Daoy (cell line): ENCODE measurements around the genes PRODH2, ALKBH6, ZNF420 and ZNF573.

GRCh38 chr19:35718167-35719184 lies 673 bp downstream of the KMT2B start:
- RAMPAGE, long total RNA, result no peak

DNA sequence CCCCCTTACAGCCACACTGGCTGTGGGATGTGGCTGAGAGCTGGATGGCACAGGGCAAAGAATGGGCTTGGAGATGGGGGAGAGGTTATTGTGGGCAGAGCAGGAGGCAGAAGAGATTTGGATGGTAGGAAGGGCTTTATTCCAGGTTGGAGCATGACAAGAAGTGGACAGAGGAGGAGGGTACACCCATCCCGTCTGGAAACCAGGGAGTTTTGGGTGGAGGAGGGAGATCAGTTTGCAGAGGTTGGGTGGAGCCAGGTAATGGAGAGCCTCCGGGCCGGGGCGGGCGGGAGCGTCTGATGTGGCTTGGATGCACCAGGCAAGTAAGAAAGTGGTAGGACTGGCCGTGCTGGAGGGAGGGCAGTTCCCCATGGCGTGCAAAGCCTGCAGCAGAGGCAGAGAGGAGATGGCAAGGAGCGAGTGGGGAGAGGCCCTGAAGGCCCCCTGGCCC lies 11.0 kb downstream of the IGFLR1 start:
- RAMPAGE, long total RNA, result no peak

GRCh38 chr19:35746316-35746559 lies 787 bp downstream of the PSENEN start:
- RAMPAGE, long total RNA, result no peak

DNA sequence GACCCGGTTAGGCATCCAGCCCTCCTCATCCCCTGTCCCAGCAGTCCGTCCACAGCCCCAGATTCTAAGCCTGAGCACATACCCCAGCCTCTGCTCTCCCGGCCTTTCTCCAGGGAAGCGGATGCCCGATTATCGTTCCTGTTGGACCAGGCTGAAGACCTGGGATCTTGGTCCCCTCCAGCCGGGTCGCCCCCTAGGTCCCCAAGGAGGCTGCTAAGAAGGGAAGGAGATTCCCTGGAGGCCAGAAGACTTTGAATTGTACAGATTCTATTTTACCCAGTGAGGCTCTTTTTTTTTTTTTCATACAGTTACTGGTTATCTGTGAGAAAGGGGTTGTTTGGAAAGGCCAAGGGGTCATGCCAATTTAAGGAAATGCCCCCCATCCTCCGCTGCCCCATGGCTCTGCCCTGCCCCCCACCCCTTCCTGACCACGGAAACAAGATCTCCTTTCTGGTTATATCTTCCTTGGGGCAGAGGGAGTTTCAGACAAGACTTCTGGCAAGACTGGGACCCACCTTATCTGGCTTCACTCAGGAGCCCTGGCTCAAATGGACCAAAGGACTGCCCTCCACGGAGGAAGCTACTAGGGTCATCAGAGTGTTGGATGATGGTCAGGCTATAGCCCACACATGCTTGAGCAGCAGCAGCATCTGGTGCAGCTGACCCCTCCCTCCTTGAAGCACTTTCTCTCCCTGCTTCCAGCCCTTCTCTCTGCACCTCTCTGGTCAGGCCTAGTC lies 6.9 kb upstream of the ARHGAP33 start:
- RAMPAGE, long total RNA, result no peak

GRCh38 chr19:35812691-35813089 lies at the start of gene PRODH2:
Gene PRODH2, minus strand, starts transcription at chr19:35812845.
- RAMPAGE, long total RNA, result no peak

GRCh38 chr19:35845195-35846265 lies 6.8 kb downstream of the NPHS1 start:
- RAMPAGE, long total RNA, result no peak

DNA sequence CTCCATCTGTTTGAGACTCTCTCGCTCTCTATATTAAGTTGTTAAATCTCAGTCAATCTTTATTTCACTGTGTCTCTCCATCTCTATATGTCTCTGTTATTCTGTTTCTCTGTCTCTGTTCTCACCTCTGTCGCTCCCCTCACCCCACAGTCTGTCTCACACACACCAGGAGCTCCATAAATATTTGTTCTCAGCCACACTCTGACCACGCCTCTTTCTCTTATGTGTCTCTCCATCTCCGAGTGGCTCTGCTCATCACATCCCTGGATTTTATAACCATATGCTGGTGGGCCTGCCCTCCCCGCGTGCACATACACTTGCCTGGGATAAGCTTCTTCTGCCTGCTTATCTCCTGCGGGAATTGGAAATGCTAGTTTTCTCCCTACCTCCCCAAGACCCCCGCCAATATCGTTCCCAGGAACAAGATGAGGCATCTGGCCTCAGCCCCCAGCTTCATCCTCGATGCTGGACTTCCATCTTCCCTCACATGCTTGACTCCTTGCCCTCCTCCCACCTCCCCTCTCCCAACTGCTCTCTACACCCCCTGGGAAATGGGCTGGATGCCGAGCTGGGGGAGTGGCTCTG lies 2.0 kb upstream of the KIRREL2 start:
- RAMPAGE, long total RNA, result no peak

DNA sequence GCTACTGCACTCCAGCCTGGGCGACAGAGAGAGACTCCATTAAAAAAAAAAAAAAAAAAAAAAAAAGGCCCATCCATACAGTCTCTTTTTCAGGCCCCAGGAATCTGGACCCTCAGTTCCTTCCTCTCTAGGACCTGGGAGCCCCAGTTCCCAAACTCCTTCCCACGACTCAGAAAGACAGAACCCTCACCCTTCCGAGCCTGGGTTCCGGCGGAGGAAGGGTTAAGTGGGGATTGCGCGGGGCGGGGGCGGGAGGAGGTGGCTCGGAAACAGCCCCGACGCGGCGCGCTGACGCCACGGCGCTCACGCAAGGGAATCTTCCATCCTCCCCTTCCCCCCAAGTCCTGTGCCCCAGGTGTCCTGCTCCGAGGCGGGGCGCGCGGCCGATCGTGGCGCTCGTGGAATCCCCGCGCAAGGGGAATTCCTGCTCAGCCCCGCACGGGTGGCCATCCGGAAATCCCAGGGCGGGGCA lies 2.8 kb upstream of the HCST start:
- RAMPAGE, long total RNA, result no peak

GRCh38 chr19:35900291-35900965 lies 1.9 kb upstream of the HCST start:
- RAMPAGE, long total RNA, result no peak

DNA sequence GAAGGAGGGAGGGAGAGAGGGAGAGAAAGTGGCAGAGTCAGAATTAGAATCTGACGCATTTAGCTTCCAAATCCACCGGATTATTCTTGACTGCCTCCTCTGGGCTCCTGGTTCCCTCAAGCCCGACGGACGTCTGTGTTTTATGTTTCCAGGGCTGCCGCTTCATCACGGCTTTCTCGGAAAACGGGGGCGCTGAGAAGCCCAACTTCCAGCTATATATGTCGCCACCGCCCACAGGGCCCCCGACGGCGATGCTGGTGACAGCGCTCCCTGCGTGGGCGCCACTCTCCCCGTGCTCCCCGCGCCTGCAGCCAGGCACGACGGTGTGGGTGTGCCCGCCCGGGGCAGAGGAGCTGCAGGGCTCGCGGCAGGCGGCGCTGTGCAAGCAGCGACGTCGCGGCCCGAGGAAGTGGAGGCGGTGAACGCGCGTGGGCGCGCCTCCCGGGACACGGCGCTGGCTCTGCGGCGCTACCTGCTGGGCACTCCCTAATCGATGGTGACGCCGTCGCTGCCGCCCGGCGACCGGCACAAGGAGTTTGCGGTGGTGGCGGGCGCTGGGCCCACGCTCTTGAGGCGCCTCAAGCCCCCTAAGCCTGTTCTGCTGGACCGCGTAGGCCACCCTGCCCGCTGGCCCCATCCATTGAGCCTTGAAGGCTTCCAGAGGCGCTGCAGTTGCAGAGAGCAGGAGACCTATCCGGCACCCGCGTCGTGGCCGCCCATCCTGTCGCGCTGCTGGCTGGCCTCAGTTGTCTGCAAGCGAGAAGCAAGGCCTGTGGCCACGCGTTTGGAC lies 22.9 kb downstream of the LRFN3 start:
- RAMPAGE, long total RNA, result no peak

GRCh38 chr19:36013825-36014328 lies at the start of gene ALKBH6:
Gene ALKBH6, minus strand, starts transcription at chr19:36014213.
- RAMPAGE, long total RNA, result no peak

- RAMPAGE, long total RNA, result no peak
Observed at GRCh38 chr19:36136878-36137516, 2.9 kb upstream of the CAPNS1 start.

GRCh38 chr19:36140560-36140694 lies 561 bp downstream of the CAPNS1 start:
- RAMPAGE, long total RNA, result no peak

DNA sequence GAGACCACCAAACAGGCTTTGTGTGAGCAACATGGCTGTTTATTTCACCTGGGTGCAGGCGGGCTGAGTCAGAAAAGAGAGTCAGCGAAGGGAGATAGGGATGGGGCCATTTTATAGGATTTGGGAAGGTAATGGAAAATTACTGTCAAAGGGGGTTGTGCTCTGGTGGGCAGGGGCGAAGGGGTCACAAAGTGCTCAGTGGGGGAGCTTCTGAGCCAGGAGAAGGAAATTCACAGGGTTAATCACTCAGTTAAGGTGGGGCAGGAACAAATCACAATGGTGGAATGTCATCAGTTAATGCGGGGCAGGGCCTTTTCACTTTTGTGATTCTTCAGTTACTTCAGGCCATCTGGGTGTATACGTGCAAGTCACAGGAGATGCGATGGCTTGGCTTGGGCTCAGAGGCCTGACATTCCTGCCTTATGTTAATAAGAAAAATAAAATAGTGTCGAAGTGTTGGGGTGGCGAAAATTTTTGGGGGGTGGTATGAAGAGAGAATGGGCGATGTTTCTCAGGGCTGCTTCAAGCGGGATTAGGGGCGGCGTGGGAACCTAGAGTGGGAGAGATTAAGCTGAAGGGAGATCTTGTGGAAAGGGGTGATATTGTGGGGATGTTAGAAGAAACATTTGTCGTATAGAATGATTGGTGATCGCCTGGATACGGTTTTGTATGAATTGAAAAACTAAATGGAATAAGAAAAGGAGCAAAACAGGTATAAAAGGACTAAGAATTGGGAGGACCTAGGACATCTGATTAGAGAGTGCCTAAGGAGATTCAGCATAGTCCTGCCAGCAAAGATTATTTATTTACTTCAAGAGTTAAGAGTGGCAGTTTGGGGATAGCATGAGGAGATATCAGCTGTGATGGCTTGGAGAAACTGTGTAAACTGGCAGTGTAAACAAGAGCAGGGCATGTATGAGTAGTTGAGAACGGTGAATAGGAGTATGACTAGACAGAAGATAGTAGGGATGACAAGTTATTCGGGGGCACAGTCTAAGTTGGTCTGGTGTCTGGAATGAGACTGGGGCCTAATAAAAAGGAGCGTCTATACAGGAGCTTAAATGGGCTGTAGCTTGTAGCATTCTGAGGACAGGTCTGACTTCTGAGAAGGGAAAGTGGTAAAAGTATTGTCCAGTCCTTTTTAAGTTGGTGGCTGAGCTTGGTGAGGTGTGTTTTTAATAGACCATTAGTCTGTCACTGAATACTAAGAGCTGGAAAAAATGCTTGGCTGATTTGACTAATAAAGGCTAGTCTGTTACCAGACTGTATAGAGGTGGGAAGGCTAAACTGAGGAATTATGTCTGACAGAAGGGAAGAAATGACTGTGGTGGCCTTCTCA lies 3.7 kb upstream of the COX7A1 start:
- RAMPAGE, long total RNA, result no peak

DNA sequence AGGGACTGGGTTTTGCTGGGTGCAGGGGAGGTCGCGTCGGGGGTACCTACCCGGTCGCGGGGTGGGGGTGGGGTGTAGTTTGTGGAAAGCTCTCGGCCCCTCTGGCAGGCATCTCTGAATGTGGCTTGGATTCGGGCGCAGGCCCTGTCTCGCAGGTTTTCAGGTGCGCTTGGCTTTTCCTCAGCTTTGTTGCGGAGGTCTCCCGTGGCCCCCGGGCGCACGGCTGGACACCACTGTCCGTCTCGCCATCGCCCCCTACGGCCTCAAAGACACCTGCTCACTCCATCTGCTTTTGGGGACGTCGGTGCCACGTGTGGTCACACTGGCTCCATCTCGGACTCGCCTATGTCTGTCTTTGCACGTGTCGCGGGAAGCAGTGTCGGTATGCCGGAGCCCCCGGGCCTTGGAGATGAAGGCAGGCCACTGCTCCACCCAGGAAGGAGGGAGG lies 41.9 kb downstream of the ZNF146 start:
- RAMPAGE, long total RNA, result no peak

GRCh38 chr19:36605413-36606140 lies 464 bp downstream of the ZNF382 start:
- RAMPAGE, long total RNA, result no peak

- RAMPAGE, long total RNA, result no peak
Observed at GRCh38 chr19:37077520-37078721, at the start of gene ZNF420. Gene ZNF420, plus strand, starts transcription at chr19:37078433.

DNA sequence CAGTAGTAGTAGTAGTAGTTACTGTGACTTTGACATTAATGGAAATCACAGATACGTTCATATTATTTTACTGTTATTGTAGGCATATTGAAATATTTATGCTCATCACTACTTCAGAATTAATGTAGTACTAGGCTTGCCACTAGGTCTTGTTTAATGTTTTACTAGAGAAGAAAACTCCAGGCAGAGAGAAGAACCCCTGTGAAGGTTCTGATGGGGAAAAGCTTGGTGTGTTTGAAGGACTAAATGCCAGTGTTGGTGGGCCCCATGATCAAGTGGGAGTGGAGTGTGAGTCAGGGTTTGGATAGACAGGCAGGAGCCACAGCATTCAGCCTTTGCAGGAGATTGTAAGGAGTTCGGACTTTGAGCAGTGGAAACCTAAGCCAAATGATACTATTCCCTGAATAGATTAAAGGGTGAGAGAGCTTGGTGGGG lies 21.3 kb downstream of the ZNF383 start:
- RAMPAGE, long total RNA, result no peak

GRCh38 chr19:37363440-37363770 lies 7.5 kb upstream of the ZNF527 start:
- RAMPAGE, long total RNA, result no peak

GRCh38 chr19:37778893-37780169 lies at the start of gene ZNF573:
Gene ZNF573, minus strand, starts transcription at chr19:37779586.
- RAMPAGE, long total RNA, result no peak